Measurements from ENCODE around the genes GLG1 and BCAR1.

DNA sequence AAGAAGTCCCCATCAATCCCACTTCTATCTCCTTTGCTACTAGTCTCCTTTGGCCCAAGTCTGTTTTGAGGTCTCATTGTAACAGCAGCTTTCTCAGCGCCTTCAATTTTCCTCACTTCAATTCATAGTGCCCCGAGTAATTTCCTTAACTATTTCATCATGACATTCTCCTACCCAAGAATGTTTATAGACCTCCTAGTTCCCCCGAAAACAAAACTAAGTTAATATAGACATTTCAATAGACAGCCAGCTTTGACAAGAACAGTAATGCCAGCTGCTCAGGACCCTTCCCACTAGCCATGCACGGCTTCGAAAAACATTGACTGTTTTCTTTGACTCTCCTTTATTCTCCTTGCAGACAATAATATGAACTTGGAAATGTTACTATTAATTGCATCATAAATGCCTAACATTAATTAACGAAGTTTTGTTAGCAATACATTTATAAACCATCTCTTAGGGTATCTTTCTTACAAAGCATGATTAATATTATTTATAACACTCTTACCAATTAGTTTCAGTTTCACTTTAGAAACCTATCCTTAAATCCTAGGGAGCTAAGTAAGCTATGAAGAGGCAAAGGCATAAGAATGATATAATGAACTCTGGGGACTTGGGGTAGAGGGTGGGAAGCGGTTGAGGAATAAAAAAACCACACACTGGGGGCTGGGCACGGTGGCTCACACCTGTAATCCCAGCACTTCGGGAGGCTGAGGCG lies 22.8 kb downstream of the GLG1 start:
- RRBS = no CpG with 5 or more reads among the region's 10 CpGs

- RRBS = 2% methylated on average over 24 of the region's 92 CpGs
Measured at GRCh38 chr16:74606112-74607334, at the start of gene GLG1. Gene GLG1, minus strand, starts transcription at chr16:74607114.

DNA sequence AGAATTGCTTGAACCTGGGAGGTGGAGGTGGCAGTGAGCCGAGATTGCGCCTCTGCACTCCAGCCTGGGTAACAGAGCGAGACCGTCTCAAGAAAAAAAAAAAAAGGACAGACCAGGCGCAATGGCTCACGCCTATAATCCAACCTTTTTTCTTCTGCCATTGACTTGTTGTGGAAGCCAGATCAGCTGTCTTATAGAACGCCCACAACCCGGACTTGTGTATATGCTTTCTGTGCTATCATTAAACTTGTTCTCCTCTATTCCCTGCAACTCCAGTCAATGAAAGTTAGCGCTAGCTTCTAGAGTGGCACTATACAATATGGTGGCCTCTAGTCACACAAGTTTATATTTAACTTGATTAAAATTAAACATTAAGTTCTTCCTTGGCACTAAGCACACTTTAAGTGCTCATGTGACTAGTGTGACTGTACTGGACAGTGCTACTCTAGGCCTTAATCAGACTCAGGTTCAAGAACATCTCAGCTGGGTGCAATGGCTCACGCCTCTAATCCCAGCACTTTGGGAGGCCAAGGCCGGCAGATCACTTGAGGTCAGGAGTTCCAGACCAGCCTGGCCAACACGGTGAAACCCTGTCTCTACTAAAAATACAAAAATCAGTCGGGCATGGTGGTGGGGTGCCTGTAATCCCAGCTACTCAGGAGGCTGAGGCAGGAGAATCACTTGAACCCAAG lies 18.7 kb upstream of the GLG1 start:
- RRBS = no CpG with 5 or more reads among the region's 13 CpGs

- RRBS = no CpG with 5 or more reads among the region's 11 CpGs
Measured at GRCh38 chr16:74741837-74742520, 32.6 kb downstream of the FA2H start.

DNA sequence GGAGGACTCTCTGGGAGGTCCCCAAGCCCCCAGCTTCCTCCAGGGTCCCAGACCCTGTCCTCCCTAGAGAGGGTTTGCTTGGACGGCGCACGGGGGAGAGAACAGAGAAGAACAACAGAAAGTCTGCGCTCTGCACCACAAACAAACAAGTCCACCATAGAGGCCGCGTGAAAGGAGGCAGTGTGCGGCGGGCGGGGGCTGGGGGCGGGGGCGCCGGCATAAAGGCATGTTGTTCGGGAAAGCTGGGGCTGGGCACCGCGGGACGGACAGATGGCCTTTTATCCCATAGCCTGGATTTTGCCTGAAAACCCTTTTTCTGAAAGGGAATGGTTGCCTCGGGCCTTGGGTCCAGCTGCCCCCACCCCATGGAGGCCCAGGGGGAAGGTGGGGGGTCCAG lies 26.0 kb downstream of the FA2H start:
- RRBS = no CpG with 5 or more reads among the region's 17 CpGs

DNA sequence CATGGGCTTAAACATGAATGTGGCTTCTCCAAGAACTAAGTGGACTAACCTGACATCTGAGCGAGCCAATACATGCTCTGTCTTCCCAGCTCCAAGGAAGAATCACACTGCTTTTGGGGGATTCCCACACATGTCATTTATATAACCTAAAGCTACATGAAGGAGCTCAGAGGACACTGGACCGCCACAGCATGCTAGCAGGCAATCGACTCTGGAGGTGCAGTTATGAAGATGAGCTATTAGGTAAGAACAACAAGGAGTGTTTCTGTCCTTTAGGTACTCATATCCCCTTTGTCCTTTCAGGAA lies 96.4 kb downstream of the WDR59 start:
- RRBS = no CpG with 5 or more reads among the region's 3 CpGs

DNA sequence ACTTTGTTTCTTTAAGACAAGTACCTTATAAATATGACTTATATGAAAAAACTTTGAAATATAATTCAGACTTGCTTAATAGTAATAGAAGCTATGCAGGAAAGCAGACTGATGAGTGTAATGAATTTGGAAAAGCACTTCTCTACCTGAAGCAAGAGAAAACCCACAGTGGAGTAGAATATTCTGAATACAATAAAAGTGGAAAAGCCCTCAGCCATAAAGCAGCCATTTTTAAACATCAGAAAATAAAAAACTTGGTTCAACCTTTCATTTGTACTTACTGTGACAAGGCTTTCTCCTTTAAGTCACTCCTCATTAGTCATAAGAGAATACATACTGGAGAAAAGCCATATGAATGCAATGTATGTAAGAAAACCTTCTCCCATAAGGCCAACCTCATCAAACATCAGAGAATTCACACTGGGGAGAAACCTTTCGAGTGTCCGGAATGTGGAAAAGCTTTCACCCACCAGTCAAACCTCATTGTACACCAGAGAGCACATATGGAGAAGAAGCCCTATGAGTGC lies 21.1 kb downstream of the ZFP1 start:
- RRBS = no CpG with 5 or more reads among the region's 2 CpGs

- RRBS = no CpG with 5 or more reads among the region's 15 CpGs
Measured at GRCh38 chr16:75247988-75248563, 3.3 kb downstream of the BCAR1 start.

- RRBS = no CpG with 5 or more reads among the region's 20 CpGs
Measured at GRCh38 chr16:75248633-75249646, 2.5 kb downstream of the BCAR1 start.

GRCh38 chr16:75251588-75252148 lies at the start of gene BCAR1:
Gene BCAR1, minus strand, starts transcription at chr16:75251624.
- RRBS = 2% methylated on average over 6 of the region's 50 CpGs

GRCh38 chr16:75262053-75262897 lies 10.9 kb upstream of the BCAR1 start:
- RRBS = no CpG with 5 or more reads among the region's 16 CpGs

GRCh38 chr16:75342223-75342654 lies 90.8 kb upstream of the BCAR1 start:
- RRBS = no CpG with 5 or more reads among the region's 2 CpGs

GRCh38 chr16:75486058-75486542 lies 9.1 kb downstream of the CHST6 start:
- RRBS = no CpG with 5 or more reads among the region's 8 CpGs

GRCh38 chr16:75657639-75658623 lies 10.4 kb downstream of the TERF2IP start:
- RRBS = no CpG with 5 or more reads among the region's 5 CpGs

DNA sequence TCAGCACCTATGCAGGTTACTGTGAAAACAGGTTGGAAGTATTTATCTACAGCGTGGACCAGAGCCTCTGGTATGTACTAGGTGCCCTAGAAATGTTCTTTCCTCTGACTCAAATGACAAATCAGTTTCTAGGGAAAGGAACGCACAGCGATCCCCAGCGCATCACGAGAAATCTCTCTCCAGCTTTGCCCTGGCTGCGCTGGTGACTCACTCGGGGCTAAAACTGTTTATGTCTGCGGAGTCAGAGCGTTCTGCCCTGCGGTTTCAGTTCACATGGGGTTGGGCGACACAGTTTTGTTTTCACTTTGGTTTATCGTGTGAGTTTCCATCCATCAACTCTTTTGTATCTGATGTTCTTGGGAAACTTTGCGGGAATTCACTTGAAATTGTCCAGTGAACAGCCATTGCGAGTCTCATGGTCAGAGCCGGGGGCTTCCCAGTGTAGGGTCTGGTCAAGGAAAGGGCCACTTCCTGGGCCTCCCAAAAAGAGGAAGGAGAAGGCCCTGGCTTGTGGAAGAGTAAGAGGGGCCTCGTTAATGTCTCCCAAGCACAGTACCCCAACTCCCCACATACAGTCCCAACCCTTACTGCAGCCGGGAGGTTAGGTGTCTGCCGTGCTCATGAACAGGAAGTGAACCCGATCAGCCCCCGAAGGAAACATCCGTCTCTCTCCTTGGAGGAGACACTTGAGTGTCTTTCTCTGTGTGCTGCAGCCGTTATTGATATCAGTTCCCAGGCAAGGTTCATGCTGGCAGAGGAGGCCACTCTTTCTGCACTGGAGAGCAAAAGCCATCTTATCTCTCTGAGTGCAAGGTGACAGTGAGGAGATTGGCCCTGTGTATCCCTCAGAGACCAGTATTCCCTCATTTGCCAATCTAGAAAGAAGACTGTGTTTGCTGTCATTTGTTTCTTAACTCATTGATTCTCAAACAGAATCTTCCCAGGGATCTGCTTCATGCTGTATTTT lies 643.3 kb downstream of the WWOX start:
- RRBS = no CpG with 5 or more reads among the region's 22 CpGs

- RRBS = no CpG with 5 or more reads among the region's 6 CpGs
Measured at GRCh38 chr16:78827916-78828456, 728.5 kb downstream of the WWOX start.

GRCh38 chr16:79163533-79164243 lies 436.8 kb downstream of the MAF start:
- RRBS = no CpG with 5 or more reads among the region's 13 CpGs

GRCh38 chr16:79212364-79212602 lies 388.3 kb downstream of the MAF start:
- RRBS = no CpG with 5 or more reads among the region's 3 CpGs

GRCh38 chr16:79286838-79287558 lies 313.5 kb downstream of the MAF start:
- RRBS = 0% methylated on average over 1 of the region's 19 CpGs